Hair follicular keratinocyte (primary cell): ENCODE measurements around the gene RAB2B.

- RAMPAGE, long total RNA, result no peak
These were observed 16.9 kb upstream of the SUPT16H start for GRCh38 chr14:21400678-21401119.

DNA sequence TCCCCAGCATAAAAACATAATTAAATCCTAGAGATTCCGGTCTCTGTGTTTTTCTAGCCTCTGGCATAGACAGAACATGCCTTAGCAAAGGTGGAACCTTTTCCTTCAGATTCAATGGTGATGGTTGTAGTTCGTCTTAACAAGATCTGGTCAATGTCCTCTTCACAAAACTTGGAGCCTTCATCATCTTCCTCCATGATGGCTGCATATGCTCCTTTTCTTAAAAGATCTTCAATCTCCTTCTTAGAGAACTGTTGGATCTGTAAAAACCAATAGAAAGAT, 18.0 kb upstream of the SUPT16H start:
- RAMPAGE, long total RNA, result no peak

- RAMPAGE, long total RNA, result no peak
These were observed 1.1 kb downstream of the CHD8 start for GRCh38 chr14:21454870-21455214.

DNA sequence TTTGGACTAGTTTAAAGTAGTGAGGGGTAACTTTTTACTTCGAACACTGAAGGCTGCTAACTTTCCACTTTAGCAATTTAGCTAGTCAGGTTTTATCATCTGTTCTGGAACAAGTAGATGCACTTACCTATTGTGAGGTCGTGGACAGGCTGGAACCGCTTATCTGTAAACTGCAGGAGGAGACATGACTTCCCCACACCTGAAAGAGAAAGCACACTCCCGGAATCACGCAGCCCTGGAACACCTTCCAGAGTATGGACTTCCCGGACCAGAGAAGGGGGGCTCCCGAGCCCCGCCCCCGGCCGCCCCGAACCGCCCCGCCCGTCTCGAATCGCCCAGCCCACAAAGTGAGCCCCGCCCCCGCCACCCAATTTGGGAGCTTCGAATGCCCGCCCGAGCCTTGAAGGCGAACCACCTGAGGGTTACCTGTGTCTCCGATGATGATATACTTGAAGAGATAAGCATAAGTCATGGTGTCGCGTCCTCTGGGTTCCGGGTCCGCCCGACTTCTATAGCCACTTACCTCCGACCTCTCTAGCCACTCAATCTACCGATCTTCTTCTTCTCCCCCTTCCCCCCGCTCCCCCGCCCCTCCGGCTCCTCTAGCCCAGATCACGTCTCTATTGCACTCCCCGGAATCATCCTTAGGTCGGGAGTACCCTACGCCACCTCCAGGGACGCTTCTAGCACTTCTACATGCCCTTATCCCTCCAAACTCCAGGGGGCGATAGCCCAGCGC, at the start of gene RAB2B:
Gene RAB2B, minus strand, starts transcription at position 559 of the 739 bp plus-strand sequence.
- RAMPAGE, long total RNA, result start-site peak on the minus strand centred at position 563 of the sequence, 57 bp wide, 23 and 5 reads in 2 replicates

- RAMPAGE, long total RNA, result no peak
These were observed 40.7 kb upstream of the OR4E1 start for GRCh38 chr14:21714379-21714744.

GRCh38 chr14:21735885-21736309, 62.3 kb upstream of the OR4E1 start:
- RAMPAGE, long total RNA, result no peak

DNA sequence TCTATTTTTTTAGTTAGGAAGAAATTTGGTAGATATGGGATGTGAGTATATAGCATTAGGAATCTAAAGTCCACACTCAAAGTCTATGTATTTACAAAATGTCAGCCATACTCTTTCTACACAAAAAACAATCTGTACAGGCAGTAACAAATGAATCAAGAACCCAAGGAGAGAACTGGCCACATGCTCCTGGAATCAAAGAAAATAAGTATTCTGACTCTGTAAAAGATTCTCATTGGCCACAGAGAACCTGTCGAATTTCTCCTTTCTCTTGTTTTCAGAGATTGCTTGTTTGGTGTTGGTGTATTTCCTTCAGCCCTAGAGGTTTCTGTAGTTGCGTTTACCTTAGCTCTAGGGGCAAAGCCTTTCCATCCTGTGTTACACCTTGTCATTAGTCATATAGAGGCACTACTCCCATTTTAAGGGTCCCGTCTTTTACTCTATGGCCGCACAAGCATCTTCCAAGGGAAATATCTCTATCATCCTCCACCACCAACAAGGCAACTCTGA, 177.9 kb upstream of the OR4E1 start:
- RAMPAGE, long total RNA, result no peak

GRCh38 chr14:21978315-21978768, 304.7 kb upstream of the OR4E1 start:
- RAMPAGE, long total RNA, result no peak

DNA sequence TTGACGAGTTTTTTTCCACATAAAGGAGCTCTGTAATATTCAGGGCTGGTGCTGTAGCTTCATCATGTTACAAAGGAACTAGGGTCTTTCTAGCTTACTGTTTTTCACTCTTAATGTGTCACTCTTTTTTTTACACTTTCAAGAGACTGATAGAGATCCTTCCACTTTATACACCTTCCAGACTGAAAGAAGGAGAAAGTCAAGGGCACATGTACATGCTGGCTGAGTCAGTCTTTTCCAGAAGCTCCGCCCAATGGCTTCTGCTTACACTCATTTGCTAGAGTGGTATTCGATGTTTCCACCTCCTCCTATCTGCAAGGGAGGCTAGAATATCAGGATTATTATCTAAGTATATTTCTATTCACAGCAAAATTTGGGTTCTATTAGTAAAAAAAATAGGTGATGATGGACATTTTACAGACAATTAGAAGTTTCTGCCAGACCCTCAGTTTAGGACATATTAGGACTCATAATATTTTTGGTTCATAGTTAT, 325.8 kb upstream of the OR4E1 start:
- RAMPAGE, long total RNA, result no peak

DNA sequence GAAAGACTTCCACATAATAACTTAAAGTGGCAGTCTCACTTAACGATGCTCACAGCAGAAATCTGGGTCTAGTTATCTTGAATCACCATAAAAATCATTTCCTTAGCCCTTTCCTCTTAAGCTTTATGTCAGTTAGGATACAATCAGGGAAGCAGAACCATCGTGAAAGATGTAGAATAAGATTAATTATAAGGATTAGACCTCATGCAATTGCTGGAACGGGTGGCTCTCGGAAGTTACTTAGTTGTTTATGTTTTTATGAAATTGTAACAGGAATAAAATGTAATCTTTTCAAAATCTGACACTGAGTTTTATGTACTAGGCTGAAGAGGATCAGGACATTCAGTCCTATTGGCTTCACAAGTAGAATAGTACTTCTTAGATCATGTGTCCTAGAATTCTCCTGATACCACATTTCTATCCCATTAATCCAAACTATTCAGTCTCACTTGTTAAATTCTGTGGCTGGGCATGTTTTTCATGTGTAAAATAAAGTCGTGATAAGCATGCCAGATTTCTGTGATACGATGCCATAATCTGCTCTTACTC, 423.4 kb upstream of the OR4E1 start:
- RAMPAGE, long total RNA, result no peak

GRCh38 chr14:22168306-22168604, 420.8 kb downstream of the DAD1 start:
- RAMPAGE, long total RNA, result no peak

GRCh38 chr14:22280817-22281263, 308.2 kb downstream of the DAD1 start:
- RAMPAGE, long total RNA, result no peak

DNA sequence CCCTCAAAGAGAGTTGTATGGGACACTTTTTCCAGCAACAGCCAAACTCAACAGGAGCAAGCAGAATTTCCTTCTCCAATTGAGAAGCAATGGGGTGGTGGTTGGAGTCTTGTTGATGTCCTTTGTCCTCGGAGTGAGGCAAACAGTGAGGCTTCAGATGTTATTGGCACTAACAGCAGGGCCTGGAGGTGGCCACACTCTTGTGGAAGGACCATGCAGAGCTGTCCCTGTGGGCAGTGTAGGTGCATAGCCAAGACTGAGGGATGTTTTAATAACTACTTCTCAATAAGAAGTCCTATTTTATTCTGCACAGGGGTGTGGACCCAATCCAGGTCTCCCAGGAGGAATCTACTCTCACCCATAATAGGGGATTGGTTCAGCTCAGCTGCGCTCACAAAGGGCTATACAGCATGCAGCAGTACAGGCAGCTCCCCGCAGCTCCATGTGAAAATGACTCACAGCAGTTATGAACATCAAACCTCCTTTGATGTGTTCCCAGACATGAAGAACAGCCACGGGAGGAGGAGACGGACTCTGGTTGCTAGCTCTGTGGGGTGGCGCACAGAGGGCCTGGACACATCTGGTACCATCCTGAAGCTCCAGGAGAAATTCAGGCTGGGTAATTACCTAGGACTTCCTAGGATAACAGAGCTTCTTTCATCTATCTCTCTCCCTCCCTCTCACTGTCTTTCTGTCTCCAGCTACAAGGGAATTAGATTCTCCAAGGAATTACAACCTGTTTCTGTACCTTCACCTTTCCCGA, 199.9 kb downstream of the DAD1 start:
- RAMPAGE, long total RNA, result no peak

DNA sequence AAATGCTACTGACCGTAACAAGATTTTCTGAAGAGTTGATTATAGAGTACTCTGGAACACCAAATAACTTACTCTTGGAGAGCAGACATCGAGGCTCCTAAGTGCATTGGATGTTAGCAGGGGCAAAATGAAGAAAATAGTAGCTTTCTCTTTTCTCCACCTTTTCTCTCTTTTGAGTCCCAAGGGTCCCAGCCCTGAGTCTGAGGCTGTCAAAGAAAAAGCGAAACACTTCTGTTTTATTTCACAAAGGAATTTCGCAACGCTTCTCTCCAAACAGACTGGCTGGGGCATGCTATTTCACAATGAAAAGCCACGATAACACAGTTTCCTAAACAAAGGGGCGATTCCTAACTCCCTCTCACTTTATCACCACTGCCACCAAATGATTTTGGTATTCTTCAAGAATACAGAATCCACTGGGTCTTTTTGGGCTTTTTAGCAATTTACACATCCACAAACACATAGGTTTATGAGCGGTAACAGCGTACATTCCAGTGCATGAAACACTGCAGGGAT, 161.3 kb downstream of the DAD1 start:
- RAMPAGE, long total RNA, result no peak

DNA sequence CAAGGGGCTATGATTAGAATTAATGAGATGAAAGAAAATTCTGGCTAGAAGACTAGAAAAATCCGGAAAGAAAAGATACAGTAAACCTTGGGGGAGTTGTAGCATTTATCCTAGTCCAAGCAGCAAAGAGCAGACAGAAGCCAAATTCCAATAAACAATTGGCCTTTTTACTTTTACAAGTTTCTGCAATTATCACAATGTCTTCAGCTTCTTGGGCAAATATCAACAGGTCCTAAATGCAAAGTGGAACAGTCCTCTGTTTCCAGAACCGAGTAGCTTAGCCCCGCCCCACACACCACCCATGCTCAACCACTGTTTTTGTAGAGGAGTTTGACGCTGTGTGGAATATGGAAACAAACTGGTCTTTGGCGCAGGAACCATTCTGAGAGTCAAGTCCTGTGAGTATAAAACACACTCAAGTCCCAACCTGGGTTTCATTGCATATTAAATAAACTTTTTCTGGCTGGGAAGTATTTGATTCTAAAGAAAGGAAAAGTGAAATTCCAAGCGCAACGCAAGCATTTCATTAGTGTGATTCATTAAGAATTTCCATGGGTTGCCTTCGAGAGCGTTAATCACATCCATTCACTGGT, 96.4 kb downstream of the DAD1 start:
- RAMPAGE, long total RNA, result no peak

- RAMPAGE, long total RNA, result no peak
These were observed 92.2 kb downstream of the DAD1 start for GRCh38 chr14:22496570-22497455.

GRCh38 chr14:22547937-22548384, 41.1 kb downstream of the DAD1 start:
- RAMPAGE, long total RNA, result no peak

DNA sequence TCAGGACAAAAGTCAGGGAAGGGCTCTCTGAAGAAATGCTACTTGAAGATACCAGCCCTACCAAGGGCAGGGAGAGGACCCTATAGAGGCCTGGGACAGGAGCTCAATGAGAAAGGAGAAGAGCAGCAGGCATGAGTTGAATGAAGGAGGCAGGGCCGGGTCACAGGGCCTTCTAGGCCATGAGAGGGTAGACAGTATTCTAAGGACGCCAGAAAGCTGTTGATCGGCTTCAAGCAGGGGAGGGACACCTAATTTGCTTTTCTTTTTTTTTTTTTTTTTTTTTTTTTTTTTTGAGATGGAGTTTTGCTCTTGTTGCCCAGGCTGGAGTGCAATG, 40.7 kb downstream of the DAD1 start:
- RAMPAGE, long total RNA, result no peak

GRCh38 chr14:22556900-22557713, 31.9 kb downstream of the DAD1 start:
- RAMPAGE, long total RNA, result no peak

GRCh38 chr14:22847586-22848704, 11.6 kb downstream of the MMP14 start:
- RAMPAGE, long total RNA, result no peak